Bronchial epithelial cell (primary cell): ENCODE measurements around a stretch of chr20.

GRCh38 chr20:20034462-20035166 is 17.5 kb downstream of the NAA20 start:
- RRBS, 2 experiments = no CpG with 5 or more reads among the region's 6 CpGs

DNA sequence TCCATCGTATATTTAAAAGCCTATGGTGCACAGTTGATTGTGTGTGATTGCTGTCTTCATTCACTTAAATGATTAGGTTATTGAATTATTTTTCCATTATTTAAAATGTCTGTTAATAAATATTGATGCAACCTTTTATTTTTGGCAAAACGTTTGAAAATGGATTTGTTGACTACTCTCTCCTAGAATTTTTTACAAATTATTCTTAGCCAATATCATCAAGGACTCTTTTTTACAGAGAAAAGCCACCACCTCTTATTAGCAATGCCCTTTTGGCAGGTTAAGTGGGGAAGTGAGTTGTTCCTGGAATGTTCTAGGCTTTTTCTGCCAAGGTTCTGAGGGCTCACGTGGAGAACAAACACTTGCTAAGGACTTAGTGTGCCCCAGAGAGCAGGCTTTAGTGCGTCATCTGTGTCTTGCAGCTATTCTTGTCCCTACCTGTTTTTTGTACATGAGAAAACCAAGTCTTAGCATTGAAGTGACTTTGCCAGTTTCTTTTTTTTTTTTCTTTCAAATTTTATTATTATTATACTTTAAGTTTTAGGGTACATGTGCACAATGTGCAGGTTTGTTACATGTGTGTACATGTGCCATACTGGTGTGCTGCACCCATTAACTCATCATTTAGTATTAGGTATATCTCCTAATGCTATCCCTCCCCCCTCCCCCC is 33.5 kb downstream of the CFAP61 start:
- RRBS, 2 experiments = no CpG with 5 or more reads among the region's 4 CpGs

GRCh38 chr20:20362455-20363505 is 5.1 kb upstream of the INSM1 start:
- RRBS, 2 experiments = no CpG with 5 or more reads among the region's 22 CpGs

GRCh38 chr20:20369292-20369948 is 1.5 kb downstream of the INSM1 start:
- RRBS, 2 experiments = 4% methylated on average over 15 of the region's 74 CpGs

DNA sequence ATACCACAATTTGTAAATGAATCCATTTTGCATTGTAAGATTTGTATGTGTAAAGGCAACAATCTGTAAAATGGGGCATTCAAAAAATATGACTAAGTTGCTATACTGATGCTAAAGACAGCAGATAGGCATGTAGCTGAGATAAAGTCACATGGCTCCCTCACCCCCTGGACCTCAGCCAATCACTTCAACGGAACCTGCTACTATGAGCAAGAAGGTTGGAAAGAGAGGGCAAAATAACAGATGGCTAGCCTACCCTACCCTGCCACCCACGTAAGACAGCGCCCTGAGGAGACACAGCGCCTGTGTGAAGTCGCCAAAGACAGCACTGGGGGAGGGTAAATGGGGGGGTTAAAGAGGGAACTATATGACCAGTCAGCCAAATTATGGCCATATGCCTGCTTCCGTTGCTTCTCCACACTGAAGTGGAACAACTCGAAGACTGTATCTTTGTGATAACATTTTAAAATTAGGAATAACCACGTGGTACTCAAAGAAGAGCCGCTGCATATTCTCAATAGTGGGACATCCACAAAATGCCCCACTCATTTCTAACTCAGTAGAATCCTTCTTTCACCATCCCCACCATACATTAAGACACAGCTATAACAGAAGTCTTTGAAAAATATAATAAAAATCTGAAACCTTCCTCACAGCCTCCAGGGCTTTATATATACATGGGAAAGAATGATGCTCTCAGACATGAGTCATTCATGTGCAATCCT is 163.1 kb downstream of the RALGAPA2 start:
- RRBS, 2 experiments = no CpG with 5 or more reads among the region's 9 CpGs

DNA sequence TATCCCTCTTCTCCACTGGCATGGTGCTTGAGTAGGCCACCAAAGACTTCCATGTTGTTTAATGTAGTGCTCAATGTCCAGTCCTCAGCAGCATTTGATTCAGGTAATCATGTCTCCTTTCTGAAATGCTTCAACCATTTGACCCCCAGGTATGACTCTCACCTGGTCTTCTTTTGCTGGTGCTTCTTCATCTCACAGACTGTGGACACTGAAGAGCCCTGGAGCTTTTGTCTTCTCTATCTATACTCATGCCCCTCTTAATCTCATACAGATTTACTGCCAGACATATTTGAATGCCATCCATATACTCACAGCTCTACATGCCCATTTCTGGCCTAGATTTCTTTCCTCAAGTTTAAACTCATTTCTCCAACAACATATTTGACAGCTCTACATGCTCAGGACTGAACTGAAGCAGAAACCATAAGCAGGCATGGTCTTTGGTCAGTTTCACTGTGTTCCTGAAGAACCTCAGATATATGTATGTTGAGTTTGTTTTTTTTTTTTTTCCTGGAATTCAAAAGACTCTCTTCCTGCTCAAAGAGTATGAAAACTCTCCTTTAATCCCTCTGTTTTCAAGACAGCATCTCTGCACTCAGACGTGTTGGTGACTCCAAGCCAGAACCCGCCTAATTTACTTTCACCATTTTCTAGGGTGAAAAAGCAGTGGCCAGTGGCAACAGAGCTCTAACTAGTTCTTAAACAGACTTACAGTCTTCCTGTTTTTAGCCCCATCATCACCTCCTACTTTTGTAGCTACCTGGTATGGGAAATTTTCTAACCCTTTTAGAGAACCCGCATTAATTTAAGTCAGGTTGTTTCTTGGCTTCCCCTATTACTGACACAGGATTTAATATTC is 137.3 kb downstream of the RALGAPA2 start:
- RRBS, 2 experiments = no CpG with 5 or more reads among the region's 3 CpGs

- RRBS, 2 experiments = no CpG with 5 or more reads among the region's 2 CpGs
These were observed 20.8 kb downstream of the NKX2-4 start for GRCh38 chr20:21376444-21376931.

GRCh38 chr20:21472948-21473328 is 40.9 kb downstream of the NKX2-2 start:
- RRBS, 2 experiments = no CpG with 5 or more reads among the region's 4 CpGs

- RRBS, 2 experiments = 1 to 2% methylated on average over 33 of the region's 96 CpGs
These were observed 7.7 kb upstream of the NKX2-2 start for GRCh38 chr20:21521191-21522237.

DNA sequence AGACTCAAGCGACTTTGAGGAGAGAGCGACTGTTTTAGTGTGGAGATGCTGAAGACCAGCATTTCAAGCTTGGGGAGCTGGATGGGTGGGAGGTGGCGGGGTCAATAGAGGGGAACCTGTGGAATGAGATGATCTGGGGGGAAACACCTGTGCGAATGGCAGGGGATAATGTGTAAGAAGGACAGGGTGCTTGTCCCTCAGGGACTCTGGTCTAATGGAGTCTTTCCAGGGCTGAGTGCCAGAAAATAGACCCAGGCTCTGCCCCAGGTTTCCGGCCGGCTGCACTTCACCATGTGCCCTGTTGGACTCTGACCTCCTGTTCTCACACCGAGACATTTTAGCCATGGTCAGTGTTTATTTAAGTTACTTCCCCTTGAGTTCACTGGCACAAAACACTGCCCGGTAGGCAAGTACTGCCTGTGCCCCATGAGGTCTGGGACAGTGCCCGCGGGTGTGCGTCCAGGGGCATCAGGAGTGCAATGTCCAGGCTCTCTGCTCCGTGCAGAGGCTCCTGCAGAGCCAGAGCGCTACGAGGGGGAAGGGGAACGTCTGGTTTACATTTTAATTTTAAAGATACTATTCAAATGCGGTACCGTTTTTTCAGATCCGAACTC is 50.5 kb upstream of the NKX2-2 start:
- RRBS, 2 experiments = no CpG with 5 or more reads among the region's 18 CpGs

DNA sequence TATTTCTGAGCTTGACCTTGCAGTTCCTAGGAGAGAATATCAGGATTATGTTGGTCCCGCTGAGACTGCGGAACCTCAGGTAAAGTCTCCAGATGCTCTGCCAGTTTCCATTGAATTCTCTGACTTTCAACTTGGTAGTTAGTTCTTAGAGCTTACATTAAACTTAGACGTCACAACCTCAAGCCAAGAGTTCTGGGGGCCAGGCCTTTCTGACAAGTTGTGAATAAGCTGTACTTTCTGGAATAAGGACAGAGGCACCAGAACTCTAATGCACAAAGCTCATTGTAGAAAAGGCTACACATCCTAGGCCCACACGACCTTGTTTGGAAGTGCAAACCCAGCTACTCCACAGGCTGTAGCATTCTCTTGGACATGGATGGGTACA is 248.1 kb downstream of the FOXA2 start:
- RRBS, 2 experiments = no CpG with 5 or more reads among the region's 4 CpGs

DNA sequence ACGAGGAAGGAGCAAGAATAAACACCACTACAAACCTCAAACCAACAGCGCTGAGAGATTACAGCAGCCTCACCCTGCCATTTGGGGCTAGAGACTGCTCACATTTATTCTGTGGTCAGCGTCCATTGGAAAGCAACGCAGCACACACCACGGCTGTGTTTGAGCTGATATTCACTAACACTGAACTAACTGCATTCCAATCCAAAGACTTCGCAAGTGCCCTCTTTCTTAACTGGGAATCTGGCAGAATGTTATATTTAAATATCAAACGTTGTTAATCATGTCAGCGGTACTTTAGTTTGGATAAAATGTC is 94.6 kb downstream of the FOXA2 start:
- RRBS, 2 experiments = no CpG with 5 or more reads among the region's 8 CpGs

DNA sequence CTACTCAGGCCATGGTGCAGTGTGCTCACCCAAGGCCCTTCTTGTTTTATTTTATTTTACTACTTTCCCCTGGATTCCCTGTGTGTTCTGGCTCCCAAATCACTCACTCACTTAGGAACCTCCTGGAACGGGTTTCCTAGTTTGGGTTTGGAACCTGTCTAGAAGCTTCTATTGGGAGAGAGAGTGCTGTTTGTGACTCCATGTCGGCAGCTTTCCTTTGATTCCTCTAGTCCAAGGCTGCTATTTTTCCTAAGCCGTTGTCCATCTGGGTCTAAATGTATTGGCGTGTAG is 70.8 kb downstream of the FOXA2 start:
- RRBS, 2 experiments = no CpG with 5 or more reads among the region's 4 CpGs

DNA sequence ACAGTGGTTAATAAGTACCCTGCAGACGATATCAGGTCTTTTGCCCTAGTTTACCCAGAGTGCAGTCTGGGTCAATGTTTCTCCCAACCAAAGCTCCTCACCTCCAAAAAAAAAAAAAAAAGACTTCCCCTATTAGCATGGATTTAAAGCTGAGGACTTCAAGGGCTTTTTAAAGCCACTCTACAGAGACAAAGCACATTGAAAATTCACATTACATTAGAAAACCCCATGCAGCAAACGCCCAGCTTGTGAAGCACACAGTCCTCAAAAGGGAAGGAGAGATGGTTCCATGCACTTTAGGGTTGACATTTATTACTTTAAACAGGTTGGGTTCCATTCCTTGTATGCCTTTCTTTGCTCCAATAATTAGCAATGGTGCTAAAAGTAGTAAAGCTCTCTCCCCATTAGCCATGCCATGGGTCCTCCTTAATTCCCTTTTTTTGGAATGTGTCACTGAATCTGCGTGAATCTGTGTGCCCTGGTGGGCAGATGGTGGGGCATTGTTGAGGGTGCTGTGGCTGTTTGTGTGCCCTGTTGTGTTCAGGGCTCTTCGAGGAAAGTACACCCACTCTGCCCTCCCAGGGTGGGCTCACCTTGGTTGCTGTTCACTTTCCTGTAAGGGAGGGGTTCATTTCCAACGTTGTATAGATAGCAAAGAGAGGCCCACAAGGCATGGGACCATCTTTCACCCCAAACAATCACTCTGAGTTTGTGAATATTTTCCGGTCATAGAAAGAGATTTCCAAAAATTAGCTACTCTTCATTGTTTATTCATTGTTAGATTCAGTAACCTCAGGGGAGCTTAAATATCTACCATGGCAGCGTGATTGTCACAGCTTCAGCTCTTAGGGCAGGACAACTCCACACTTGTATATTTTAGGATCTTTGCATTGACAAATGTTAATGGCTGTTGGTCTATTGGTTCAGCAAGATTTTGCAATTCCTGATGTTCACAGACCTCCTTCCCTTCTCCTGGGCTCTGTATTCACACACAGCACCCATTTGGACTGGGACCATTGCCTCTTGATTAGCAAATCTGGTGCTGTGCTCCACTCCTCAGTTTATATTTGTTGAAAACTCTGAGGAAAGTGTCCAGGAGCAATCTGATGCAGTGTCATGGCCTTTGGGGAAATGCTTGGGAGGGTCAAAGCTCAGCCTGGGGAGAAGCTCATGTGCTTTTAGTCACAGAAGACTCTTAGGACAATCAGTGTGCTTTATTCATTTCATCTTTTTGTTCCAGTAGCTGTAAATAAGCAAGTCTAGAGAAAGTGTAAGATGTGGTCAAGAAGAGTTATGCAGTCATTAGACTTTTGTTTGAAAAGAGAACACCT is 20.6 kb downstream of the FOXA2 start:
- RRBS, 2 experiments = no CpG with 5 or more reads among the region's 7 CpGs

- RRBS, 2 experiments = no CpG with 5 or more reads among the region's 2 CpGs
These were observed 13.4 kb downstream of the FOXA2 start for GRCh38 chr20:22570931-22571354.

DNA sequence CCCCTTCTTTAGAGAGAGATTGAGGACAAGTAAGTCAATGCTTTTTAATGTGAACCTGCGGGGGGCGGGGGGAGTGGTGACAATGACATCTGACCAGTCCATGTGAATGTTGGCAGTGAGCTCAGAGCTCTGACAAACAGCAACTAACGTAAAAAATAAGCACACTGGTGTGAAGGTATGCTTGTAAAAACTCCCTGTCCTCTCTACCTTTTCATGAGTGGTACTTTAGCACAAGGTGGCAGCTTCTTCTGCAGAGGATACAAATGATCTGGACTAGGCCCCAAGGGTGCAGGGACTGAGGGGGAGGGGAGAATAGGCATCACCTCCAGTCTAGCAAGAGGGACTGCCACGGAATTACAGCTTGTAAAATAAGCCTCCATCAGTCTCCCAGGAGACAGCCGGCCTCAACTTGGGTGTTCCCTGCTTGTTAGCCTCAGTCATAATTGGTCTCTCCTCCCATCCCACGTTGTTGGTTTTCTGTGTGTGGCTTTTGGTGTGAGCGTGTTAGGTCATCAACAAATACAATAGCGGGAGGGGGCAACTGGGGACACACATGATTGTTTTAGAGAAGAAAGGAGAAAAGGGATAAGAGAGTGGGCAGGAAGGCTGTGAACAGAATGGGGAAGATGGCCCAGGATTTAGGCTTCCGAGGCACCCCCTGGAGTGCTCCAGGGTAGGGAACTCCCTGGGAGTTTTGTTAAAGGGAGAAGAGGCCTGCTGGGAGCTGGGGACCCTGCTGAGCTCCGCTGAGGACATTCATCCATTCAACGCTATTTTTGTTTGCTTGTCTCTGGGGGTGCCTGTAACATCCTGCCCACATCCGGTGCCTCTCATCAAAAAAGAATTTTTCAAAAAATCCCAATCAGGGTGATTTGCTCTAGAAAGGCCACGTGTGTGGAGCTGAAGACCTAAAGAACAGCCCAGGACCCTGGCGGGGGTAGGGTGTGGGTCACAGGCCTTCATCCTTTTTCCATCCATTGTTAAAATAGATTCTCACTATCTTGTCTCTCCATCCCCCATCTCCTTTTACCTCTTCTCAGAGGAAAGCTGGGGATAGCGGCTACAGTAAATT is 9.2 kb downstream of the FOXA2 start:
- RRBS, 2 experiments = no CpG with 5 or more reads among the region's 15 CpGs

DNA sequence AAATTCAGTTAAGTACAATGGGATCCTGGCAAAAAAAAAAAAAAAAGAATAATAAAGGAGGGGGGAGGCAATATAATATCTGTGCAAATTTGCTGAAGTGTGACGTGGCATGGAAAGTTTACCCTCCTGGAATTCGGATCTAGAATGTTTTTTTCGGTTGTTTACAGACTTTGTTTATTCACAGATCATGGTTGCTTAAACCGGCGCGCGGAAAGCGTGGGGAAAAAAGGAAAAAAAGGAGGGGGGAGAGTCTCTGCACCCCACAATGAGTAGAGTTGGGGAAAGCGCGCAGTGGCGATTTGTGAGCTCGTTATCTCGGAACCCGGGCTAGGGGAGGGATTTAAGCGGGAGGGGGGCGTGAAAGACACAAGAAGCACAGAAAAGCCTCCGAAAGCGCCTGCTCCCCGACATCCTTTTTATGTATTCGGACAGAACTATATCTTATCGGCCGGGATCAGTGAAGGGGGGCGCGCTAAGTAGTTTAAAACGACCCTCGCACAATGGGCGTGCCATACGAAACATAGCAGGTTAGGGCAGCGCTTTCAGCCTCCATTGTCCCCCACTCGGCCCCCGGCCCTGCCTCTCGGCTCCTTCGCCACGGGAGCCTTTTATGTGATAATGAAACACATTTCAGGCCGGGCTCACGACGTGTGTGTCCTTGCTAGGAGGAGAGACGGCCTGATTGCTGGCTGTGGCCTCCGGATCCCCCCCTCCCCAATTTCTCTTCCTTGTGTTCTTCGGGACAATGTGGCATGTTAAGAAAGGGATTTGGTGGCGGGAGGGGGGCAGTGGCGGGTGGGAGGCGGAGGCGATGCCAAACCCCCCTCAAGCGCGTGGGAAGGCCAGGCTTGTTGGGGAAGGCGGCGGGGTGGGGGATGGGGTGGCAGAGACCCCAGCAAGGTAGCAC is 5.4 kb downstream of the FOXA2 start:
- RRBS, 2 experiments = 3 to 4% methylated on average over 9 of the region's 48 CpGs

DNA sequence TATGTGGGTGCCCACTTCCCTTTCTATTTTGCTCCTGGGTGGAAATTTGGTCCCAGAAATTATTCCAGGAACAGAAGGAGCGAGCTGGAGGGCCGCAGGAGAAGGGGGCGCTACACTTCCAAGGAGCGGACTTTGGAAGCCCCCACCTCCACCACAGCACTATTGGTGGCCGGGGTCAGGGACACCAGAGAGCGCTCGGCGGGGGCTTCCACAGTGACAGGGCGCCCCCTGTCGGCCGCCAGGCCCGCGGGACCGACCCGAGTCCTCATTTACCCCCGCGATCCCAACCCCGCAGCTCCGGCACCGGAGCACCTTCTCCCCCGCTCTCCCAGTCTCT is 2.2 kb upstream of the FOXA2 start:
- RRBS, 2 experiments = no CpG with 5 or more reads among the region's 21 CpGs

DNA sequence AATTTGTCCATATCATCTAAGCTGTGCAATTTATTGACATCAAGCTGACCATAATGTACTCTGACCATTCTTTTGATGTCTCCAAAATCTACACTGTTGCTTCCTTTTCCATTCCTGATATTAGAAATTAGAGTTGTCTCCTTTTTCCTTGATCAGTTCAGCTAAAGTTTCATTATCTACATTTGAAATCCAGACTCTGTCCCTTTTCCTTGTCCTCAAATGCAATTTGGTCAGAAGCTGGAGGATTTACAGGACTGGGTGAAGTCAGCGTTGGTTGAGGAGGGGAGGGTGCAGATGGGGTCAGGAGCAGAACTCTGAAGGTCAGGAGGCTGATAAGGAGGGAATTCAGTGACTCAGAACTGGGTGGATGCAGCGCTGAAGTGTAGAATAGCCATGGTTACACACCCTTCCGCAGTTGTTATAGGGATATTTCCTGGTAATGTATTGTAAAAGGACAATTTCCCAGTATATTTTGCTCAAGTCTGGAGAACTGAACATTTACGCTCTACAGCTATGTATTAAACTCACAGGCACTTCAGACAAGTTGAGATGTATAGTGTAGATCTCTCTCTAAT is 133.0 kb upstream of the FOXA2 start:
- RRBS, 2 experiments = no CpG with 5 or more reads among the region's 4 CpGs

- RRBS, 2 experiments = no CpG with 5 or more reads among the region's 1 CpG
These were observed 138.4 kb upstream of the FOXA2 start for GRCh38 chr20:22722659-22723208.